Esophagus squamous epithelium (tissue), 4 donors: ENCODE measurements around a stretch of chr6.

GRCh38 chr6:15246340-15246950 lies 576 bp downstream of the JARID2 start:
- PRO-cap = bidirectional peak, plus-strand start at chr6:15246574, minus-strand start at chr6:15246251
- RAMPAGE, long total RNA, 4 experiments = no peak in any of the 4 experiments

- PRO-cap = no peak
- RAMPAGE, long total RNA, 4 experiments = no peak in any of the 4 experiments
Observed at GRCh38 chr6:15260039-15260443, 14.2 kb downstream of the JARID2 start.

DNA sequence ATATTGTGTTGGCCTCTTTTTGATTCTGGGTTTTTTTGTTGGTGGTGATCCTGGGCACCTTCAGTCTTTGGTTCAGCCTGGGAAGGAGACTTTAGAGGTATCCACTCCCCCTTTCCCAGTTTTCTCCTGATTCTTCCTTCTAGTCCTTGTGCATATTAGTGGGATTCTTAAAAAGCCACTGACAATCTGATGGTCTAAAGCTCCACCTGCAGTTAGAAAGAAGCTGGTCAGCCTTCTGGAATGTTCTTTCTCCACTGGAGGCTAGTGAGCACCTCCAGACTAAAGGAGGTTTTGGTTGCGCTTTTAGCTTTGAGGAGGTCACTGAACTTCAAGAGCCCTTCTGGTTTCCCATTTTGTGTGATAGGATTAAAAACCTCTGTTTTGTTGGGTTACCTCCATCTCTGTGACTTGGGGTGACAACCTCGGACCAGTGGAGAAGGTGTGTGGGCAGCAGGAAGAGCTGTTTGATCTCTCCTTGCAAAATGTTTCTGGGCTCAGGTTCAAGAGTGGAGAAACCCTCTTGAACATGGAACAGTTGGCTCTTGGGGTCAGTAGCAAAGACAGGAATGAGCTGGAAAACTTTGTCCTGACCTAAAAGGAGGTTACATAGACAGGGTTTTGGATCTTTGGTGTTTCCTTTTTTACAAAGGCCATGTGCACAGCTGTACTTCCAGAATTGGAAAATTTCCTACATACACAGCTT lies 29.0 kb downstream of the JARID2 start:
- PRO-cap = no peak
- RAMPAGE, long total RNA, 4 experiments = no peak in any of the 4 experiments

DNA sequence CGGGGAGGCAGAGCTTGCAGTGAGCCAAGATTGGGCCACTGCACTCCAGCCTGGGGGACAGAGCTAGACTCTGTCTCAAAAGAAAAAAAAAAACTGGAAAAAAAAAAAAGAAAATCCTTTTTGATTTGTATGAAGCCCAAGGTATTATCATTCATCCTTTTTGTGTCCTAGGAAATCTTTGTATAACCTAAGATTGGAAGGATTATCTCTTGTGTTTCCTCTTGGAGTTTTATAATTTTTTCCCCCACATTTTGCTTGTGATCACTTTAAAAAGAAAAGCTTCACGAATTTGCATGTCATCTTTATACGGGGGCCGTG lies 78.2 kb downstream of the JARID2 start:
- PRO-cap = no peak
- RAMPAGE, long total RNA, 4 experiments = no peak in any of the 4 experiments

GRCh38 chr6:15366142-15366958 lies 120.5 kb downstream of the JARID2 start:
- PRO-cap = unidirectional peak, plus-strand start at chr6:15366231
- RAMPAGE, long total RNA, 4 experiments = no peak in any of the 4 experiments

DNA sequence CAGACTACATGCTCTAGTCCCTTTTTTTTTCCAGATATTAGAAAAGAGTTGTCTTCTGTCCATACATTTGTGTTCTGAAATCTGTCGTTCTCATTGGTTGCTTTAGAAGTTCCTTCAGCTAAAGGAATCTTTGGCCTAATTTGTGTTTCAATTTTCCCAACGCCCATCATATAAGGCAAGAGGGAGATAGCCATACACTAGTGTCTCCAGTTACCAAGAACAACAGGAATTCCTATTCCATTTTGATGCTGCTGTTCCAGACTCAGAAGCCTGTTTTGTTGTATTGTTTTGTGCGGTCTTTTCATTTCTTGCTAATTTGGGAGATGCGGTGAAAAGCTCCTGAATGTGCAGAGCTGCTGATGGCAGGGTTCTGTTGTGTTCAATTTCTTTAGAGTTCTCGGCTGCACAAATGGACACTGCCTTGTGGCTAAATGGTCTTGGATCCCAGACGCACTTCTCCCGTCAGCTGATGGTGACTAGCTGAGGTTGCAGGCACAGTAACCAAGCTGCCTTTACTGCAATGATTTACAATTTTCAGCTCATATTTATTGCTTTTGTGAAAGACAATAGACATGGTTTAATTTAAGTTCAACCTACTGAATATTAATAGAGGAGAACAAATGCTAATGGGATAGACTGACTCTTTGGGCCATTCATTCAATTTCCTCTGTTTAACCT lies 159.2 kb downstream of the JARID2 start:
- PRO-cap = no peak
- RAMPAGE, long total RNA, 4 experiments = no peak in any of the 4 experiments

GRCh38 chr6:15405640-15405980 lies 159.7 kb downstream of the JARID2 start:
- PRO-cap = no peak
- RAMPAGE, long total RNA, 4 experiments = no peak in any of the 4 experiments

GRCh38 chr6:15443105-15443412 lies 197.2 kb downstream of the JARID2 start:
- PRO-cap = bidirectional peak, plus-strand start at chr6:15443348, minus-strand start at chr6:15443191
- RAMPAGE, long total RNA, 4 experiments = no peak in any of the 4 experiments

GRCh38 chr6:15533147-15533649 lies 129.6 kb downstream of the DTNBP1 start:
- PRO-cap = no peak
- RAMPAGE, long total RNA, 4 experiments = no peak in any of the 4 experiments

DNA sequence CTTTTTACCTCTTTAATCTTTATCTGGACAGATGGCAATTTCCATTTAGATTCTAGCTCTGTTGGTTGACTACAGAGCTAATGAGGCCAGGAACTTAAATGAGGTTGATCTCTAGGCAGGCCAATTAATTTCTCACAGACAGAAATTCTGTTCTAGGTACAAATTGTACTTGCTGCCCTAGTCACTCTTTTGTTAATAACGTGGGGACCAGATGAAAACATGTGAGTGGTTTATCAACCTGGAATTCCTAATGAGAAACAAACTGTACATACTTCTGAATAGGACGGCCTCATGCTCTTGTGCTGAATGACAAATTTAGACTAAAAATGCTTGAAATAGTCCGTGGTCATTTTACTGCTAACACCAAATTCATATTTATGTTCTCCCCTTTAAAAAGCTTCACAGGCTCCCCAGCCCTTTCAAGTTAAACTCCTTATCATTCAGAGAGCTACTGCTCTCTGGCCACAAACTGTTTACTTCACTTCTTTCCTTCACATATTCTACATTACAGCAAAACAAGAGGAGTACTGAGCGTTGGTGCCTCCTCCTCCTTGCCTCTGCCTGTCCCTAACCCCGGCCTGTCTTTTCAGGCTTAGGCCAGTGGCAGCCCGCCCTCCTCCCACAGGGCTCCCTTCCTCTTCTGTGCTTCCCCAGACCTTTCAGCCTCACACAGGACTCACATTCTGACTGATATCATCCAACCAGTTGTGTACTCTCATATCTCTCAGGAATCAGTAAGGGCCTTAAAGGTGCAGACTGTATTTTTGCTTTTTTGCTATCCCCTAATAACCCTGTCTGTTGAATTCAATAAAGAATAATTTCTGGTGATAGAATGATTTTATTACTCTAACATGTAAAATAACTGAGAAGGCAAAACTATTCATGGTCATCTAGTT lies 41.3 kb downstream of the DTNBP1 start:
- PRO-cap = unidirectional peak, minus-strand start at position 559 of the sequence
- RAMPAGE, long total RNA, 4 experiments = no peak in any of the 4 experiments

- PRO-cap = no peak
- RAMPAGE, long total RNA, 4 experiments = no peak in any of the 4 experiments
Observed at GRCh38 chr6:15994846-15995285, 134.0 kb upstream of the MYLIP start.

DNA sequence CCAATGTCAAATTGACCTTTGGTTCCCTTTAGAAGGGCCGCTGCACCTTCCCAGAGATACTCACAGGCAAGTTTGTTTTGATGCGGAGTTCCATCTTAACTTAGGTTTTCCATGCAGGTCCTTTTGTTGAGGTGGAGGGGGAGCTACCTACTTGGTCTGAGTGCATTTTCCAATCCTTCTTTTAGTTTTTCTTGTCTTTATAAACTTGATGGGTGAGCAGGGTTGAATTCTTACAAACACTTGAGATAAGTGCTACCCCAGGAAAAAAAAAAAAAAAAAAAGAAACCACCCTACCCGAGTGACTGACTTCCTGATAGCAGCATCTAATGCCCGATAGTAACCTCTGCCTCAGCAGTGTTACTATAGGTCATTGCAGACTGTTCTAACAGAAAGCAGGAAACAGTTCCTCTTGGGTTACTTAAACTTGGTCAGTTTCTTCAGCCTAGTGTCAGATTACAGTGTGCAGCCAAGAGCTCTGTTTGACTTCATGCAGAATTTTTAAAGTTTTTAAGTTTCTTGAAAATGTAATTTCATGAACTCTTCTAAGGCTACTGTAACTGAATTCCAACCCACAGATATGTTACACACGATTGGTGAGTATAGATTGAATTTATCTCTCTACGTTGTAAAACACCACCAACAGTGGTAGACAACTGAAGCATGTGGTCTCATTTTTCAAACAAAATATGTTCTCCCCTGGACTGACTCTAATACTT lies 2.0 kb downstream of the MYLIP start:
- PRO-cap = bidirectional peak, plus-strand start at position 448 of the sequence, minus-strand start at position 273 of the sequence
- RAMPAGE, long total RNA, 4 experiments = no peak in any of the 4 experiments

GRCh38 chr6:16139872-16140346 lies 11.0 kb downstream of the MYLIP start:
- PRO-cap = no peak
- RAMPAGE, long total RNA, 4 experiments = no peak in any of the 4 experiments

GRCh38 chr6:16205336-16206115 lies 32.9 kb upstream of the GMPR start:
- PRO-cap = no peak
- RAMPAGE, long total RNA, 4 experiments = no peak in any of the 4 experiments

GRCh38 chr6:16226331-16227071 lies 11.9 kb upstream of the GMPR start:
- PRO-cap = no peak
- RAMPAGE, long total RNA, 4 experiments = no peak in any of the 4 experiments

DNA sequence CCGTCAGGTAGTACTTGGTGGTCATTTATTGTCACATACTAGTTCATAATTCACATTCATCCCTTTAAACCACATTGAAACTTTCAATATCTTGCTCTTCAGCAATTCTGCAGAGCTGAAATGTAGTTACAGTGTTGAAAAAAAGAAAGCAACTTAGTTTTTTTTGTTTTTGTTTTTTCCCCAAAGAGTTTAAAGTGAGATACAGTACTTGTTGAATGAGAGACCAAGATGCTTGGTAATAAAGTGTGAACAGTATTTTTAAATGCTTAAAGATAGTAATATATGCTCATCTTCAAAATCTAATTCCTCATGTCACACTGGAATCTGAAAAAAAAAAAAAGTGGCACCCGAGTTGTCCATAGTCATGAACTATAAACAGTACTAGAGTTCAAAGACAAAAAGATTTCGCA lies 66.6 kb downstream of the GMPR start:
- PRO-cap = no peak
- RAMPAGE, long total RNA, 4 experiments = no peak in any of the 4 experiments

DNA sequence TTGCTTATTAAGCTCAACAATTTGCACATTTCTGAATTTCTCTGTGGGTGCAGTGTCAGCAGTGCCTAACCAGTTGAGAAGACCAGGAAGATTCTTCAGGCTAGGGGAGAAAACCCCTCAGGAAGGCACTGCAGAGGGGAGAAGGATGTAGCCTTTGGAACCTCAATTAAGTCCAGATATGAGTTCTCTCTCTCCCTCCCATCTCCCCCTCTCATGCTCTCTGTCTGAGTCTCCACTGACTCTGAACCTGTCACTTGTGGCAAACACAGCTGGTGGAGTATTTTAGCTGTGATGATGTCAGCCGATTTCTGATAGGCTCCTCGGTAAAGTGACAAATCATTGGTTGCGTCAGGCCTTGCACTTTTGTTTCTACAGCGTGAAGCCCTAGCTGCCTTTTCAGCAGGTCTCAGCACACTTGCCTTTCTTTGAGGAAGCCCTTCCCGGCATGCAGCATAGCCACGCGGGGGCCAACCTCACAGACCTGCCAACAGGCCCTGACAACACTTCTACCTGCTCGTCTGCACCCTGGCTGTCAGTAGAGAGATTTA lies 84.2 kb downstream of the GMPR start:
- PRO-cap = bidirectional peak, plus-strand start at position 360 of the sequence, minus-strand start at position 249 of the sequence
- RAMPAGE, long total RNA, 4 experiments = no peak in any of the 4 experiments

DNA sequence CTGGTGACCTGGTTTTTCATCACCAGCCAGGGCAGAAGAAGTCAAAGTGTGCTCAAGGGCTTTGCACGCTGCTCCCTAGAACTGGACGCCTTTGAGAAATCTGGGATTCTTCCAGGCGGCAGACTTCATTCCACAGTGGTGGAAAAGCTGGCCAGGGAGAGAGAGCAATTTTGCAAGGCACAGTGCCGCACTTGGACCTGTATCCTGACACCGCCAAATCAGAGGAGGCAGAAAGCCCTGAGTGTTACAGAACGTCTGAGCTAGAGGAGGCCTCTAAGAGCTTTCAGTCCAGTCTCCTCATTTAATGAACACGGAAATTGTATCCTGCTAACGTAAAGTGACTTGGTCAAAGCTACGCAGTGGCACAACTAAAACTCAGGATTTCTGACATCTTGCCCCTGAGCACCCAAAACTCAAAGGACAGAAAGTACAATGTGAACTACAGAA lies 219.7 kb downstream of the ATXN1 start:
- PRO-cap = no peak
- RAMPAGE, long total RNA, 4 experiments = no peak in any of the 4 experiments

- PRO-cap = no peak
- RAMPAGE, long total RNA, 4 experiments = no peak in any of the 4 experiments
Observed at GRCh38 chr6:16722394-16723226, 38.6 kb downstream of the ATXN1 start.

GRCh38 chr6:16728952-16729549 lies 32.2 kb downstream of the ATXN1 start:
- PRO-cap = unidirectional peak, minus-strand start at chr6:16729344
- RAMPAGE, long total RNA, 4 experiments = no peak in any of the 4 experiments